SUDHL5 (cell line): ENCODE measurements around a stretch of chr7.

DNA sequence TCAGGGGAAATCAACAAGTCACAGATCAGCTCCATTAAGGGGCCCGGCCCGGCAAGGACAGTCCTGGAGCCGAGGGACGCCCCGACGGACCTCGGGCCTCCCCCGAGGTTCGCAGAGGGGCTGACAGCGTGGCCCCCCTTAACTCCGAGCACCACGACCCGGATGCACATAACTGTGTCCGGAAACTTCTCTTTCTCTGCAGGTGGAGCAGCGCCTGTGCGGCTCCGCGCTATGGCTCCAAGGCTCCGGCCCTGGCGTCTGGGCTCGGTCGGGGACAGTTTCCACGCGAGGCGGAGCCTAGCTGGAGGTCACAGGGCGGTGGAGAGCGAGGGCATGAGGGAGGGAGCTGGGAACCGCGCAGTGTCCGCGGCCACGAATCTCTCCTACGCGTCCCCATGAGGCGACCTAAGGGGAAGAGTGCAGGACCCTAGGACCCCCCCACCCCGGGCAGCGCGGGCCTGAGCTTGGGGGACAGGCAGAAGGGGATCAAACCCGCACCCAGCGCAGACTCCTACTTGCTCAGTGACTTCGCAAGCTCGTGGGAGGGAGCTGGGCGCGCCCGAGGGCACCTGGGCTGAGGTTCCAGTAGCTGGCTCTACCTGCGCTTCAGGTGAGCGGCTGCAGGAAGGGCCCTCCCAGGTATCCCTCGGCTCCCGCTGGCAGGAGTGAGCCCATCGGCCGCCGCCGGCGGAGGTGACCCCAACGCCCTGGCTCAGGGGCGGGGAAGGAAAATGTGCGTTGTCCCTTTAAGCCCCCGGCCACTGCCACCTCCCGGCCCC lies 8.6 kb upstream of the MNX1 start:
- PRO-cap: no peak

- PRO-cap: no peak
Measured at GRCh38 chr7:157150701-157151286, 12.1 kb downstream of the UBE3C start.

GRCh38 chr7:157220487-157220861 lies 81.7 kb downstream of the UBE3C start:
- PRO-cap: no peak

DNA sequence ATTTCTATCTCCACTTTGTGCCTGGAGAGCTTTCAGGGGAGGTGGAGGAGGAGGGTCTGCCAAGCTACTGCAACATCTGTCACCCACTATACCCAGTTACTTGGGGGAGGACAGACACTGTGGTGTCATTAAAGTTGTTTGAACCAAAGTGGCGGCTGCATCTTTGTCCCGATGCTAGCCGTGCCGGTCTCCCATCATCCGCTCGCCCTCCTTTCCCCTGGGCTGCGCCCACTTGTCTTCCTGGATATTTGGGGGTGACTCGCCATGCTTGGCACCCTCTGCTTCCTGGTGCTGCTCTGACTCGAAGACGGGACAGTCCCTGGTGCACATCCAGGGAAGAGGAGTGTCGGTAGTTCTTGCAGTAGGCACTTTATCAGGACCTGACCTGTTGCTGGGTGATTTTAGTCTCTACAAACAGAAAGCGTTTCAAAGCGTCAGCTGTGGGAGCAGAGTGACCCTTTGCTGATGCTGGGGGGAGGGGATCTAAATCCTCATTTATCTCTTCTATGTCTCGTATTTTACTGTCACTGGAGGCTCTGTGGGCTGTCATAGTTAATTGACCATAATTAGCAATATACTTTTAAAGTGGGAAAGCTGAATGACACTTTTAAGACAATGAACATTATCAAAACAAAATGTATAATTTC lies 68.2 kb upstream of the DNAJB6 start:
- PRO-cap: no peak

DNA sequence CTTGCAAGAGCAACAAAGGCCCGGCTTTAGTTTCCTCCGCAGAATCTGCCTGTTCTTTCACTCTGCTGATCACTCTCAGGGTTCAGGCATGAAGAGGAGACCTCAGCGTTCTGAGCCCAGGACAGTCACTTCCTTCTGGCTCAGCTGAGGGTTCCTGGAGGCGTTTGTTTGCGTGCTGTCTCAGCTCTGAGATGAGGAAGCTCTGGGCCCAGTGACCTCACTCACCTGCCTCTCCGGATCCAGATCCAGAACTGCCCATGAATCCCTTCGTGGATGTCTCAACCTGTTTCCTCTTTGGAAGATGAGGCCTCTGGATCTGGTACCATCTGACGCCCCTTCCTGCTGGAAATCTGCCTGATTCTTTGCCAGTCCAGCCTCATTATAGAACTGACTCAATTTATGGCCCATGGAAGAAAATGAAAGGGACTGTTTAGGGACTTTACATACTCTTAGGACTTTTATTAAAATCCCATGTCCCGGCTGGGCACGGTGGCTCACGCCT lies 18.4 kb upstream of the DNAJB6 start:
- PRO-cap: no peak

GRCh38 chr7:157319986-157320216 lies 16.9 kb upstream of the DNAJB6 start:
- PRO-cap: no peak

GRCh38 chr7:157337816-157338510 lies 1.2 kb downstream of the DNAJB6 start:
- PRO-cap: bidirectional peak, plus-strand start at chr7:157337962, minus-strand start at chr7:157337678

- PRO-cap: no peak
Measured at GRCh38 chr7:157412039-157412534, 75.3 kb downstream of the DNAJB6 start.

- PRO-cap: no peak
Measured at GRCh38 chr7:157824285-157824646, 487.5 kb downstream of the DNAJB6 start.

- PRO-cap: no peak
Measured at GRCh38 chr7:157840647-157841426, 504.0 kb downstream of the DNAJB6 start.

DNA sequence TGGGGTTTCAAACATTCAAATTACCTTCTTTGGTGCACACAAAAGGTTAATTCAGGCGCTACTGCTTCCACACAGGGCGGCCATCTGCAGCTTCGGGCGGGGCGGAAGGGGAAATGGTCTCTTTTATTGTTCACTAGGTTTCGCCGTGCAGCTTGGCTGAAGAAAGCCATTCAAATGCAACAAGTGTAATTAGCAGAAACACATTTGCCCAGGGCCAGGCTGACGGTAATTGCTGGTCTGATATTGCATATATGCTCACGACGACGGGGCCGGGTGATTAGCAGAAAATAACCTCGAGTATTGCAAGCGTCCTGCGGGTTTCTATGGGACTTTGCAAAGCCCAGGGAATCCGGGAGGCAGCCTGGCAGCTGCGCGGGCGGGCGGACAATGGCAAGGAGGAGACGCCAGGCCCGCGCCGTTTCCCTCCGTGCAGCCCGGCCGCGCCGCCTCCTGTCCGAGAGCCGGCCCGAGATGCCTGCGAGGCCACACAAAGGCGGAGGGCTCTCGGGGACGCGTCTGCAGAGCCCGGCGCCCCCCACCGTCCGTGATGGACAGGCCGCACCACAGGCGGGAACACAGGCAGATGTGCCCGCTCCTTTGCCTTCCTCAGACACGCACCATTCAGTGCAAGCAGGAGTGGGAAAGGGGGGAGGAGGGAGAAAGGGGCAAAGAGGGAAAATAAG lies 269.9 kb downstream of the PTPRN2 start:
- PRO-cap: no peak

GRCh38 chr7:158365270-158366031 lies 222.2 kb downstream of the PTPRN2 start:
- PRO-cap: no peak

DNA sequence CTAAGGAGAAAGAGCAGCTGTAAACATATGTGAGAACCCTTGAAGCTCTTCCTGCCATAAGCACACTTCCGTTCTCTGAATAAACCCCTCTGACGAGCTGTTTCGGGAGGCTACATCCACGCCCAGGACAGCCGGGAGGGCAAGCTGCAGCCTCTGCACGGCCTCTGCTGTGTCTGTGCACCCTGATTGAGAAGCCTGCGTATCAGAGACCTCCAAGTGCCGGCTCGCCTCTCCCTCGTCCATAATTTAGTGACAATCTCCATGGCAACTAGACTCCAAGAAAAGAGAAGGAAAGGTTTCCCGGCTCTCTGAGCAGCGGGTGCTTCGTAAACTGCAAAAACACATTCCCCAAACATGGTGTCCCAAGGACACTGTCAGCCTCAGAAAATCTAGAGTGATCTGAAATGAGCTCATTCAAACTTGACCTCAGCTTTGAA lies 114.3 kb downstream of the PTPRN2 start:
- PRO-cap: no peak

- PRO-cap: no peak
Measured at GRCh38 chr7:158710443-158711208, 6.0 kb upstream of the NCAPG2 start.

DNA sequence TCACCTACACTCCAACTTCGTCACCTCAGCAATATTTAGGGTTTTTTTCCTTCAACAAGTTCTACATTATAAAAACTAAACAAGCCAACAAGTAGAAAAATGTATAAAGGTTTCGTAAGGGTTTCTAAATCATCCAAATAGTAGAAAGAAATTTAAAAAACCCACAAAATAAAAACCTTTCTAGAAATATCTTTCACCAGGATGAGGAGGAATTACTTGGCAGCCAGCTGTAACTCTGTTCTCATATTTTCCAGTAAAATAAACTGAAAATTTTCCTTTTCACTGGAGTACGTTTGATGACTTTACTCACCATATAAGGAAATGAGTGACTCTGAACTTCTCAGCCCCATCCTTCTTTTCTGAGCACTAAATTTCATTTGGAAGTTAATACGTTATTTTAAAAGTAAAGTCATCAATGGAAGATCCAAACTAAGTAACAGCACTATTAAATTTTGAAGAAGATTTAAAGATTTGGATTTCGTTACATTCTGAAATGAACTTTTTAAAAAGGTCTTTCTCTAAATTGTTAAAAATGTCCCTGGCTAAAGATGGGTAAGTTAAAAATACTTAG lies 43.5 kb downstream of the ESYT2 start:
- PRO-cap: no peak

DNA sequence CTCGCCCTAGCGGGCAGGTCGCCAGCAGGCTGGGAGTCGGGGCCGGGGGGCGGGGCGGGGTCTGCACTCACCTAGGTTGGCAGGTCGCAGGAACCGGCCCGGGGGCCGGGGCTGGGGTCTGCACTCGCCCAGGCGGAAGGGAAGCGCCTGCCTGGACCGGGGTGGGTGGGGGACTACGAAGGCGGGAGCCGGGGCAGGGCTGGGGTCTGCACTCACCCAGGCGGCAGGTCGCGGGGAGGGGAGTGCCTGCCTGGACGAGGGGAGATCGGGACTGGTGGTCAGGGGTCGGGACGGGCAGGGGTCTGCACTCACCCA lies 575 bp downstream of the ESYT2 start:
- PRO-cap: no peak

DNA sequence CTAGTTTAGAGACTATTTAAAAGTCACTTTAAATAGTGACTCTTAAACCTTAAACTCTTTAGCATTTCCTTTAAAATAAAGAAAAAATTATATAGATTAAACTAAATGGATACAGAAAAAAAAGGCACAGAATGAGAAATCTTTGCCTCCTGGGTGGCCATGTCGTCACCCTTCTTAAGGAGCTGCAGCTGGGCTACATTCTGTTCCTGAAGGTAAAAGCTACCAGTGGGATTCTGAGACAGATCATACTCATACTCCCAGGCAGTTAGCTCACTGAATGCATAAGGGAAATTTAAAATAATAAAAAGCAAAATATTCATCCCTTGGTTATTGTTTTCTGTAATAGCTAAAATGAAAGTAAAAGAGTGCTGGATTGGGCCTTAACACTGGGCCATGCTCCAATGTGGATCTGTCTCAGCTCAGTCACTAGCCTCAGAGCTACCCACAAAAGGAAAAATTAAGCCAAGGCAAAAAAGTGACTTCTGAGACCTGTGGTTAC lies 9.0 kb upstream of the DYNC2I1 start:
- PRO-cap: no peak

- PRO-cap: no peak
Measured at GRCh38 chr7:158850119-158850532, 6.2 kb upstream of the DYNC2I1 start.

DNA sequence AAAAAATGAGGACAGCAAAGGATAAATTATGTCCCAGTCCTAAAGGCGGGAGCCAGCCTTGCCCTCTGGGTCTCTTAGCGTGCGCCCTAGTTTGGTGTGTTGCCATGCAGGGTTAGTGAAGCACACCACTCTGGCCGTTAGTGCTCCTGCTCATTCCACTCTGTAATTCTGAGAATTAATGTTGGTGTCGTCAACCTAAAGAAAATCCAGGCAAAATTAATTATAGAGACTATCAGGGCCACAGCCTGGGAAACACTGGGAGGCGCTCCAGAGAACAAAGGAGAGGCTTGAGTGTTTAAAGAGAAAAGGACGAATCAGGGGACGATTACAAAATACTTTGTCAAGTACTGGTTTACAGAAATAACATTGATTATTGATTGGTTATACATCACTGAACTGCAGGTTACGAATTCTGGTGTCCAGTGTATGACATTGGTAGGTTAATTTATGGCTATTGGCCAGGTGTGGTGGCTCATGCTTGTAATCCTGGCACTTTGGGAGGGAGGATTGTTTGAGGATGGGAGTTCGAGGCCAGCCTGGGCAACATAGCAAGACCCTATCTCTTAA lies 5.7 kb downstream of the DYNC2I1 start:
- PRO-cap: no peak

GRCh38 chr7:158955526-158956322 lies 99.4 kb downstream of the DYNC2I1 start:
- PRO-cap: no peak